Colon Carcinoma Metastatic in the Lung (tissue), 2 donors: ENCODE measurements around a stretch of chr17.

DNA sequence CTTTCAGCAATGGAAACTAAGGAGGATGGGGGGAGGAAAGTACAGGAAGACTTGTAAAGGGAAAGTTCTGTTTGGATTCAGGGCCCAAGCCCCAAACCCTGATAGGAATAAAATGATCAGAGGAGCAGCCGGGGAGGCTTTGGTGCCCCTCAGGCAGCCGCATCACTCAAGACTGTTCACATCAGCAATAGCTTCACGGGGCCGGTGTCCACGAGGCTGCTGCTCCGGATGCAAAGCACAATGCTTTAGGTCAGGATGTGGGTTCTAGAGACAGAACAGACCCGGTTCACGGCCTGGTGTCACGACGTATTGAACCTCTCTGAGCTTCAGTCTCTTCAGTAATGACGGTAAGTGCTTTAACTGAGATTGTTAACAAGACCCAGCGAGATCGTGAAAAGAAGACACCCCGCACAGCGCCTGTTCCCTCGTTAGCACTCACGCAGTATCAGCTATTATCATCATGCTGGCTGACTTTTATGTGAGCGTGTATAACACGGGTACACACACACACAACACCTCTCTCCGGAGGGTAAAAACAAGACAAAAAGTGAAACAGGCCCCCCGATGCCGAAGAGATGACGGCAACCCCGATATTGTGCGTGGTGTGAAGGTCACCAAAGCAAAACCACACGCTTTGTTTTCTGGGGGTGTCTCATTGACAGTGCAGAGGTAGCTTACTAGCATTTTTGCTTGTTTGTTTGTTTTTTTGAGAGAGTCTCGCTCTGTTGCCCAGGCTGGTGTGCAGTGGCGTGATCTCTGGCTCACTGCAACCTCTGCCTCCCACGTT is 21.4 kb upstream of the ABR start:
- PRO-cap, 2 experiments: peak in 1 of 2 experiments; most common plus-strand start position 329 of the sequence (in 1); most common minus-strand start position 168 of the sequence (in 1)

GRCh38 chr17:1279730-1280139 is 273 bp downstream of the TRARG1 start:
- PRO-cap, 2 experiments: no peak in any of the 2 experiments

DNA sequence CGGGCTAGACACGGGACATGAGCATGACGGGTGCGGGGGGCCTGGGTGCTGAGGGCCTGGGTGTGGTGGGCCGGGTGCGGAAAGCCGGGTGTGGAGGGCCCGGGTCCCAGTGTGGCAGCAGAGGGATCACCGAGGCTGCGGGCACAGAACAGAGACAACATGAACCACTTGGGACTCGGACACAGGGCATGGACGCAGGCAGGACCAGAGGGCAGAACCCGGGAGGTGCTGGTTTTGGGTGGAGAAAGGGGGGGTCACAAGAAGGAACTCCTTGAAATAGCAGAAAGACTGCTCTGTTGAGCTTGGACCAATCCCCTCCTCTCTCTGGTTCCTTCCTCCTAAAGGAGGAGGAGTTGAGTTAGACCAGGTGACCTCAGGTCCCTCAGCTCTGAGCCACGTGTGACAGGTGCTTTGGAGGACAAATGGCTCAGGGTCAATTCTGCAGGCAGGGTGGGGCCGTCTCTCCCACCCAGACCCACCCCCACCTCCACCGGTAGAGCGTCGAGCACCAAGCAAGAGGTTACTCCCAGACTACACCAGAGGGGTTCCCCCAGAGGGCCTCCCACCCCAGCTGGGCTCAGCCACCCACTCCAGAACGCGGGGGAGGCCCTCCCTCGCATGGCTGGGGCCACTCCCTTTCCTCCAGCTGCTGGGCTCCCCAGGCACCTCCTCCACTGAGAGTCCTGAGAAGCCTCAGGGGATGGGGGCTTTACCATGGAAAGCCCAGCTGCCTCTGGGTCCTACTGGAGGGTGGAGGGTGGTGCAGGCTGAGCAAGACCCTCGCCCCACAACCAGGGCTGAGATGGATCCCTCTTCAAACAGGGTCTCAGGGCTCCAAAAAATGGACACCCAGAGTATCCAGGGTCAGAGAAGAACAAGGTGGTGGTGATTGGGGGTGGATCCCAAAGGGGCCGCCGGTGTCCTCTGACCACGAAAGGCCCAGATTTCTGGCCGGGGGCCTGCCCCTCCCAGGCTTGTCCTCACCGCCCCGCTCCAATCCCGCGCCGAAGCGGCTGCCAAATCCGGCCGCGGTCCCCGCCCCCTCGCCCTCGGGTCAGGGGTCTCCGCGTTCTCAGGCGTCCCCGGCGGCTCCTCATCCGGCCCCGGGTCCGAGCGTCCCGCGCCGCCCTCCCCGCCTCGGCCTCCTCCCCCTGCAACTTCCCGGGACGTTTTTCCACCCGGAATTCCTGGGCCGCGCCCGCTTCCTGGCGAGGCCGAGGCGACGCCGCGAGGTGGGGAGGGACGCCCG is 7.7 kb downstream of the MYO1C start:
- PRO-cap, 2 experiments: peak in 1 of 2 experiments; most common plus-strand start position 400 of the sequence (in 1); most common minus-strand start position 323 of the sequence (in 1)

DNA sequence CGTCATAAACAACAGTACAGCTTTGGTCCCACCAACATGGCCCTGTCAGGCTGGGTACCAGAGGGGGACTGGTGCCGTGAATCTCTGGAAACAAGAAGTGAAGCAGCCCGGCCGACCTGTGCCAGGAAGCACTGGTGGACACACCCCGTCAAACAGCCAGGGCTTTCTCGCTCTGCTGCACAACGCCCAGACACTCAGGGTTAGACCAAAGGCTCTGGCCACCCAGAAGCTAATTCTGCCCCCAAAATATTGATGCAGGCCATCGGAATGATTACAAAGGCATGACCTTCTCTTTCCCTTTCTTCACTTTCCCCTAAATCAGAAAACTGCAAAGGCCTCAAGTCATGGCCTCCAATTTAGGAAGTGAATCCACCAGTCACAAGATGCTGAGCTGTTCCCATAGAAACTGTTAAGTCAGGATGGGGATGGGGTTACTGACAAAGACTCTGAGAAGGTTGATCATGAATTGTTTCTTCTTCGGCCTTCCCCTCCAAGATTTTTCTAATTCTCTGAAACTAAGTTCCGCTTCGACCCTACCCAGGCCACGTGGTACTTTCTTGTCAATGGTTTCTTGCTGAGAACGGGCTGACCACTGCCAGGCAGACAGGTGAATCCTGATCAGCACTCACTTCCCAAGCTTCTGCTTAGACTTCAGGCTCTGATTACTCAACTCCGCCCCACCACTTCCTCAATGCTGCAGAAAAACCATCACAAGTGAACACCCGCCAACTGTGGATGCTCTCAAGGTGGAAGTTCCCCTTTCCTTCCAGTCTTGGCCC is 6.7 kb downstream of the PITPNA start:
- PRO-cap, 2 experiments: no peak in any of the 2 experiments

DNA sequence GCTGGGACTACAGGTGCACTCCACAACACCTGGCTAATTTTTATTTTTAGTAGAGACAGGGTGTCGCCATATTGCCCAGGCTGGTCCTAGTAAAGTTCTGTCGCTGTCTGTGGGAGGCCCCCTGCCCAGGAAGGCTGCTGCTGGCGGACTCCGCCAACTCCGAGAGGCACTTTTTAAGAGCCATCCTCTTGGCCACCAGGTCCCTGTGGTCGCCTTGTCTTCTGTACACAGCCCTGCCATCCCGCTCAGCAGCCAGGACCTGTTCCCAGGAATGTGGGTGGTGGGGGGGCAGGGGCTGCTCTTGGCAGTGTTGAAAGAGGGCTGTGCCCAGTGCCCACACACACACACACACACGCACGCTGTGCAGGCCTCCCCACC is 18.3 kb upstream of the PITPNA start:
- PRO-cap, 2 experiments: no peak in any of the 2 experiments

DNA sequence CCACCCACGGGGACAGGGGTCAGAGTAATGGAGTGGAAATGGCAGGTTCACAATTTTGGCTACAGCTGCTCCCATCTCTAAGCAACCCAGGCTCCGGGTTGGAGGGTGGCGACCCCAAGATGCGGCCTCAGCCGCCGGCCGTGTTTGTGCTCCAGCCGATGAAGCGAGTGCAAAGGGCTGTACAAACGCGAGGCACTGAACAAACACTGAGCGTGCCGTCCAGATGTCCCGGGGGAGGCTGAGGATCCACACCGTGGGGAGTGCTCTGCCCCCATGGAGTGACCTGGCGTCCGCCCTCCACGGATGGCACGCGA is 22.2 kb downstream of the SLC43A2 start:
- PRO-cap, 2 experiments: no peak in any of the 2 experiments

DNA sequence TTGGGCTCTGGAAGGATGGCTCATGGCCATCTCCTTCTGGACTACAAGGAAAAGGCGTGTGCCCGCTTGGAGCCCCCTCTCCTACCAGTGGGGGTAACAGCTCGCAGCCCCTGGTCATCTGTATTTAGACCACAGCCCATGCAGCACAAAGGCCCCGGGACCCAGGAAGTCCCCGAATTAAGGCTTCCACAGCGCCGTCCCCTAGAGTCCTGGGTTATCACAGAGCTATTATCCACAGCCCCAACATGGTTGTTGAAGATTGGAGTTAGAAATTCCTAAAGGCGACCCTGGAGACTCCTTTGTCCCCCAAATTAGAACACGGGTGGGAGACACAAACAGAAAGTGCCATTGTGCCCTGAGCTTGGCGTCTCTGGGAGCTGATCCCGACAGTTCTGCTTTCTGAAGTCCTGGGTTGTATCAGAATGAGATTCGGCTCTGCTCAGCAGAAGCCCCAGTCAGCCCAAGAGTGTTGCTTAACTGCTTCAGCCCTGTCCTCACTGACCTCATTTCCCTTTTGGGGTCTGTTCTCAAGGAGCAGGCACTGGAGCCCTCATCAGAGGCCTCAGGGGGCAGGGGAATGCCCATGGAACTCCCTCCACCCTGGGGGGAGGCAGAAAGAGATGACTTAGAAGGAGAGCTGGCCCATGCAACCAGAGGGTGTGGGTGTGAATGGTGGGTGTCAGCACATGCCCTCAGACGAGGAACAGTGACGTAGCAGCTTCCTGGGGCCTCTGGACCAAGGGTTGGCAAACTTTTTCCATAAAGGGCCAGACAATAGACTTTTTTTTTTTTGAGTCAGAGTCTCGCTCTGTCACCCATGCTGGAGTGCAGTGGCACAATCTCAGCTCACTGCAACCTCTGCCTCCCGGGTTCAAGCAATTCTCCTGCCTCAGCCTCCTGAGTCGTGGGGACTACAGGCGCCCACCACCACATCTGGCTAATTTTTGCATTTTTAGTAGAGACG is 21.4 kb downstream of the SLC43A2 start:
- PRO-cap, 2 experiments: no peak in any of the 2 experiments

DNA sequence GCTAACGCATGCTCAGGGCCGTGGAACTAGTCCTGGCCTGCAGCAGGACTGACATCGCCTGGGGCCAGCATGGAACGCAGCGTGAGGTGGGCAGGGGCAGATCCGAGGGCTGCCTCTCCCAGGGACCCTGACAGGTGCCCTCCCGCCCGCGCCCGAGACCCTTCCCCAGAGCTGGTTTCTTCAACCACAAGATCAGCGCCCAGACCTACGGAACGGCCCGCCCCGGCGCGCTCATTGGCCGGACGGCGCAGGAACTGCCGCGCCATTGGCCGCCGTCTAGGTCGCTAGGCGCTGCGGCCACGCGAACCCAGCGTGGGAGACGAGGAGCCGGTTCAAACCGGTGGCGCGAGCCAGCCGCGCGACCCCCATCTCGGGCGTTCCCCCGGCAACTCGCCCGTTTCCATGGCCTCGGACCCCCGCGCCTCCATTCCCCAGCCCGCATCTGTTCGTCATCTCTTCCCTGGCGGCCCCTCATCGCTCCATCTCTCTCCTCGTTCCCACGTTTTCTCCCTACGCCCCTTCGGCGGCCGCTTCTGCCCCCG is 353 bp downstream of the SLC43A2 start:
- PRO-cap, 2 experiments: peak in 2 of 2 experiments; most common plus-strand start position 310 of the sequence (in 1); most common minus-strand start position 207 of the sequence (in 2)

DNA sequence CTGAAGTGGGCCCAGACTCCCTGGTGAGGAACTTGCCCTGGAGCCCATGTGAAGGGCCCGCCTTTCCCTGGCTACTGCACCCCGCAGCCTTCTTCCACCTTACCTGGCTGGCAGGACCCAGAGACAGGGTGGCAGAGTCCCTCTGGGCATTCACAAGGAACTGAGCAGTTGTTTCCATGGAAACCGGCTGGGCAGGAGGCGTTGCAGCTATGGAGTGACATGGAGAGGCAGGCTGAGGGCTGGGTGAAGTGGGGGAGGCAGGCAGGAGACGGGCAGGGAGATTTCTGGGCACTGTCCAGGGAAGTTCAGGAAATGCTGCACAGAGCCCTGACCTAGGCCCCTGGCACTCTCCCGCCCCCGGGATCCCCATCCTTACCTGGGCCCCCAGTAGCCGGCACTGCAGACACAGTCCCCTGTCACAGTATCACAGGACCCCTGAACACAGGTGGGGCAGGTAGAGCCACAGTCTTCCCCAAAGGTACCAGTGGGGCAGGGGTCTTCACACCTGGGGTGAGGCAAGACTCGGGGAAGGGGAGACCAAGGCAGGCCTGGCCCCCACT is 5.9 kb downstream of the SCARF1 start:
- PRO-cap, 2 experiments: no peak in any of the 2 experiments

GRCh38 chr17:1670502-1671466 is 13.9 kb downstream of the PRPF8 start:
- PRO-cap, 2 experiments: no peak in any of the 2 experiments

DNA sequence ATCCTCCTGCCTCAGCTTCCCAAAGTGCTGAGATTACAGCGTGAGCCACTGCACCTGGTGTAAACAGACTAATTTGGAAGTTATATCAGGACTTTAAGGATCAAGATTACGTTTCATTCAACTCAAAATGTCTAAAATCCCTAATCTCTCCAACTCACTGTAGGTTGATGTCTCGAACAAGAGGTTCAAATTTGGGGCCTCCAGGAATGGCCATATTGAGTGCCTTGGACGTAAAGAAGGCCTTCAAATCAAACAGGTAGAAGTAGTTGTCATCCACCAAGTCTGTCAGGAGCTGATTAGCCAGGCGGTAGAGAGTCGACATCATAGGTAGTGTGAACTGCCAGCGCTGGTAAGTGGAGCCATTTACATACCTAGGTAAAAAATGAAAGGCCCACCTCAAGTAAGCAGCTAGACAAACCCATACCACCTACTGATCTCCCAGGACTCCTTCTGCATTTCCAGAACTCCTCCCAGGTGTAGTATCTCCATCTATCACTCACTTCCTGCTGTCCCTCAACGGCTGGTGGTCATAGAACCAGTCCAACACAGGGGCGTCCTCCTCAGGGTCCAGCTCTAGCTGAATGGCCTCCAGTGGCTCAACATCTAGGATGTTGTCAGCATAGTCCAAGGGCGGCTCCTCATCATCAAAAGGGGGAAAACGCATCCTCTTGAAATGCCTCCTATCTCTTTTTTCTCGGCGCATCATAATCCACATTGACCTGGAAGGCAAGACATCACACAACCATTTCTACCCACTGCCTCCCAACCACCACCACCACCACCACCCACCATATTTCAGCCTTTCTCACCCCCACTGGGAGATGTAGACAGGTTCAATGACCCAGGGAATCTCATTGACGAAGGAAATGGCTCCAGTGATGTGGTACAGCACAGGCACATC is 3.1 kb downstream of the PRPF8 start:
- PRO-cap, 2 experiments: no peak in any of the 2 experiments

GRCh38 chr17:1737763-1738531 is 4.7 kb upstream of the SERPINF2 start:
- PRO-cap, 2 experiments: no peak in any of the 2 experiments

- PRO-cap, 2 experiments: no peak in any of the 2 experiments
Observed at GRCh38 chr17:1754651-1755505, 7.0 kb upstream of the SERPINF1 start.

DNA sequence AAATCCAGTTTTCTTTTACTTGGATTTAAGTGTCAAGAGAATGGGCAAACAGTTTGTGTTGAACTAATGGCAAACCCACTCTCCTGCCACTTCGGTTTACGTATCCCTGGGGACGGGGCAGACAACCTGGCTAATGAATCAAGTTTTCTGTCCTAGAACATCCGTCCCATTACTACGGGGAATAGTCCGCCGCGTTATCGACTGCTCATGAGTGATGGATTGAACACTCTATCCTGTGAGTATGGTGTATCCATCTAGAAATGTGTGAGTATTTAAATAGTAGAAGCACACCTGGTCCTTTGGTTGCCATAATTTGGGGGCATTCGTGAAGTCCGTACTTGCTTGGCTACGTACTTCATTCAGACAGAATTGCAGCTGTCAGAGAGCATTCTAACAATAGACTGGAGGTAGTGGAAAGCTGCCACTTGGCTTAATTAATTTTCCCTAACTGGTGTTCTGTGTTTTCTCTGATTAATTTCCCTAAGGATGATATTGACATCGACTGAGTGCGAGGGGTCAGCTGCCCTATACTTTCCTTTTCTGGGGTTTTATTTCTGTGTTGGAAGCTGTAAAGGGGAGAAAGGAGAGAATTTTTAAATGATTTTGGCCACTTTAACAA is 14.1 kb downstream of the RPA1 start:
- PRO-cap, 2 experiments: no peak in any of the 2 experiments

- PRO-cap, 2 experiments: no peak in any of the 2 experiments
Observed at GRCh38 chr17:2057705-2058233, 2.9 kb downstream of the HIC1 start.

DNA sequence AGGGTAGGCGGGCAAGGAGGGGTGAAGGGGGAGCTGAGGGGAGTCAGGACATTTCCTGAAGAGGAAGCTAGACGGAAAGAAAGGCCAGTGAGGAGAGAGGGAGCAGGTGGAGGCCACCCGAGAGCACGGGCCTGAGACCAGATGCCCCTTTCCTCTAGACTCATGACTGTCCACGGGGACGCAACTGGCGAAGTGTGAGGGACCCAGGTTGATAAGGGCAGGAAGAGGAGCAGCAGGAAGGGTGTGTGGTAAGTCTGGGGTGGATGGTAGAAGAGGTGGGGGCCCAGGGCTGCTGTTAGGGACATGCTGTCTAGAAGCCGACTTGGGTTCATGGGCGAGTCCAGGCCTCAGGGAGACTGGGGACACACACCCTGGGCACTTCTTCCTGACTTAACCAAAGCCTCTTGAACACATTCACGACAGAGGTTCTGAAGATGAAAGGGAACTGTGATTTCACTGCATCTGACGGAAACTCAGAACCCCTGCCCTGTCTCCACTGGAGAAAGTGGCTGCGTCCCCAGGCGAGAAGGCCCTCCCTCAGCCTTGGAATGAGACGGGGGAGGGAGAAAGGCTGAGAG is 5.8 kb downstream of the HIC1 start:
- PRO-cap, 2 experiments: no peak in any of the 2 experiments

DNA sequence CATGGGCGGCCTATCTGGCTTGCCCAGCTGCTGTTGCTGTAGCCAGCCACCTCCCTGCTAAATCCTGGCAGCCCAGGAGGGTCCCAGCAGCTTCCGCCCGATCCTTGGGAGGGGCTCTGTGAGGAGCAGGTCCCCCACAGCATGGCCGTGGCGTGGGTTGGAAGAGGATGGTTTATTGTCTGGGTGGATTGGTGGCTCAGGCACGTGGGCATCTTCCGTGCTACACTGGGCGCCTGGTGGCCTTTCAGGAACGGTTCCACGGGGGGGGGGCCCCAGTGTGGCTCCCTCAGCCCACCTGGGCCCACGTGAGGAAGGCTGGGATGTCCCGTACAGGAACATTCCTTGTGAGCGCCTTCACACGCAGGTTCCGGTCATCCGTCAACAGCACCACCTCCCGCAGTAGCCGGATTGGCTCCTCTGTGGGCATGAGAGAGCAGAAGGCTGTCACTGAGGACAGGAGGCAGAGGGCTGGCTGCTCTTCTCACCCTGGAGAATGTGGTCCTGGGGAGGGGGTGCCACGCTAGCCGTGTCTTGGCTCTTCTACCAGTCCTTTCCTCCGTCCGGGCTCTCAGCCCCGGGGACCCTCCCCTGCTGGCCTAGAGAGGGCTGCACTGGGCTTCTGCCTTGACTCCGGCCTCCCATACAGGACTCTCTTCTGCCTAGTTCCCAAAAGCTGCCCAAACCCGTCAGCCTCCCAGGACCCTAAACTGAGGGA is 6.5 kb downstream of the HIC1 start:
- PRO-cap, 2 experiments: no peak in any of the 2 experiments

DNA sequence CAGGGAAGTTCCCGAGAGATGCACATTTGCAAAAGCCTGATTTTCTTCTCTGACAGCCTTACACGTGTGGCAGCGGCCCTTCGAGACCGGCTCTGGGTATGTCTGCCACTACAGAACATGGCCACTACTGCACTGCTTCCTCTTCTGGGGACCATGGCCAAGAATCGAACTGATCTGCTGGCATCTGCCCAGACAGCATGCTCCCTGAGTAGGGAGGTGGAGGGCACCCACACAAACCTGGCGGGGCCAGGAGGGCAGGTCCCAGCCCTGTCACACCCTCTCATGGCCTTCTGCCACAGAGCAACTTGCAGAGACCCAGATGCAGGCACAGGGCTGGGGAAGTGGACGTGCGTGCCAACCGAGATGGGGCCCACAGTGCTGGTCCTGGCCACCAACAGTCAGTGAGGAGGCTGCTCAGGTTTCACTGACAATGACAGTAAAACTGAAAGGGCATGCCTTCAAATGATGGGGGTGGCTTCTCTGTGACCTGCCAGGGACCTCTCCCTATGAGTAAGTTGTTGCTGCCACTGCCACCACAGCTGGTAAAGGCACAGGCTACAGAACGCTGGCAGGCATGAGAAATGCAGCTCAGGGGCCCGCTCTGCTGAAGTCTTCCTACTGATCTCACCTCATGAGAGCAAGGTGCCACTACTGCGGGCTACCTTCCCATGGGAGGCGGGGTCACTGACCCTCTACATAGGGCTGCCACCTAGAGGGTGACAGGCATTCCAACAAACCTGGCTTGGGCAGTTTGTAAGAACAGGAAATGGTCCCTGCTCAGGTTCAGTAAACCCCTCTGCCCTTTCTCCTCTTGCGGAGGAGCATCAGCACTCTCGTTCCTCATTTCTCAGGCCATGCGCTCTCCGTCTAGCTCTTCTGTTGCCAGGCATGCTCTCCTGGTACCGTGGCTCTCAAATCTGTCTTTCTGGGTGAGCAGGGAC is 15.5 kb downstream of the HIC1 start:
- PRO-cap, 2 experiments: no peak in any of the 2 experiments

GRCh38 chr17:2176457-2176798 is 121.5 kb downstream of the HIC1 start:
- PRO-cap, 2 experiments: no peak in any of the 2 experiments

GRCh38 chr17:2213097-2213596 is 90.4 kb downstream of the SMG6 start:
- PRO-cap, 2 experiments: no peak in any of the 2 experiments